Right atrium auricular region (tissue), 2 donors: ENCODE measurements around a stretch of chr18.

DNA sequence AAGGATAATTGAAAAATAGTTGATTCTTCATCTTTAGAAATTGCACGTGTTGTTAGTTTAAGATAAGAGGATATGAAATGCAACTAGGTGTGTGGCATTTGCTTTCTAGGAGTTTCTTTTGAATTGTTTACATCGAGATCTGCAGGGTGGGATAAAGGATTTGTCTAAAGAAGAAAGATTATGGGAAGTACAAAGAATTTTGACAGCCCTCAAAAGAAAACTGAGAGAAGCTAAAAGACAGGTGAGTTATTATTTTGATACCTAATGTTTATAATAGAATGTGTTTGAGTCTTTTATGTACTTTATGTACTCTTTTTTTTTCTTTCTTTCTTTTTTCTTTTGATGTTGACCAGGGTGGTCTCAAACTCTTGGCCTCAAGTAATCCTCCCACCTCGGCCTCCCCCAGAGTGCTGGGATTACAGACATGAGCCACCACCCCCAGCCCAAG is 50.3 kb downstream of the RALBP1 start:
- PRO-cap: no peak
- RAMPAGE, long total RNA, 2 experiments: no peak in any of the 2 experiments

DNA sequence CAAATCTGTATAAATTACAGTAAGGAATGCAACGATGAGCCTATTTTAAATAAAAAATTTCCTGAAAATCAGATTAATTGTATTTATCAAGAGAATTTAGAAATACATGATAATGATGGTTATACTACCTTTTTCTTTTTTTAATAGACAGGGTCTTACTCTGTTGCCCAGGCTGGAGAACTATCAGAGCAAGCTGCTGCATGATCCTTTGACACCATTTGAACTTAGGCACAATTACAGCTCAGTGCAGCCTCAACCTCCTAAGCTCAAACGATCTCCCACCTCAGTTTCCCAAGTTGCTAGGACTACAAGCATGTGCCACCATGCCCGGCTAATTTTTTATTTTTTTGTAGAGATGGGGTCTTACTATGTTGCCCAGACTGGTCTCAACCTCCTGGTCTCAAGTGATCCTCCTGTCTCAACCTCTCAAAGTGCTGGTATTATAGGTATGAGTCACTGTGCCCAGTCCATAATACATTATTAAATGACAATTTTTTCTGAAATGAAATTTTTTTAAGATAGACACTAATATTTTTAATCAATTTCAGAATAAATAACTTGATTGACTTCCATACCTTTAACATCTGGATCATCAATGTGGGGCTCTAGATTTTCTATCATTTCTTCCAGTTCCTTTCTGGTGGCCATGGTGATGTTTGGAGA is 44.6 kb downstream of the PPP4R1 start:
- PRO-cap: no peak
- RAMPAGE, long total RNA, 2 experiments: no peak in any of the 2 experiments

GRCh38 chr18:9594789-9595660 is 19.3 kb downstream of the PPP4R1 start:
- PRO-cap: no peak
- RAMPAGE, long total RNA, 2 experiments: no peak in any of the 2 experiments

DNA sequence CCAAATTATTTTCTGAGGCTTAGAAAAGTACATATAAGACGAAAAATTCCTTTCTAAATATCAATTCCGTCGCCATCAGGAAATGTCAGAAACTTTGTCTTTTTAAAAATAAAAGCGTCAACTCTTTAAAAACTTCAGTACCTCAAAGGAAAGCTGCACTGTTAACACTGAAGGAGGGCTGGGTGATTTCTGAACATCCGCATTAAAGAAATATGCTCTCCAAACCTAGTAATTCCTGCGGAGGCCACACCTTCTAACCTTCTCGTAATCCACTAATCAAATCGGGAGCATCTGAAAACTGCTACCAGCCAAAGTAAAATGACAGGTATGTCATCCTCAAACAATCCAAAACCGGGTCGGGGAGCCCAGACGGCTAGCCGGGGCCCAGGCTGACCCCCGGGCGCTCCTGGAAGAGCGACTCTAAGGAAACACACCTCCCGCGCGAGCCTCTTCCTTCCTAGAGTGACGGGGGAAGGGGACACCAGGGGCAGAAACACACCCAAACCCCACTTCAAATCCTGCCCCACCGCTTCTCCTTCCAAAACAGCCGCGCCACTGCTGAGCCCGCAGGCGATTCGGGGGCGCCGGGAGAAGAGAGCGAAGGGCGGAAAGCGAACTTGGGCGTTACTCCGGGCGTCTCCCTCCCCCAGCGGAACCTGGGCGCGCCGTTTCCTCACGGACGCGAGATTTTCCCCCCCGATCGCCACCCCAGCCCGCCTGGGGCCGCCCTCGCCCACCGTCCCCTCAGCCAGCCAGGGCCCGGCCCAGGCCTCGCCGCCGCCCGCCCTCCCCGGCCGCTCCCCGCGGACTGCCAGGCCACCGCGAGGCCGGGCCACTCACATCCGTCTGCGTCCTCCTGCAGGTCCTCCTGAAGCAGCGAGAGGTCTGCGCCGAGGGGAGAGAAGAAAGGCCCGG is 716 bp downstream of the PPP4R1 start:
- PRO-cap: unidirectional peak, plus-strand start at position 541 of the sequence; bidirectional peak, plus-strand start at position 684 of the sequence, minus-strand start at position 596 of the sequence; bidirectional peak, plus-strand start at position 839 of the sequence, minus-strand start at position 870 of the sequence
- RAMPAGE, long total RNA, 2 experiments: no peak in any of the 2 experiments

GRCh38 chr18:9683514-9683713 is 24.7 kb upstream of the RAB31 start:
- PRO-cap: no peak
- RAMPAGE, long total RNA, 2 experiments: no peak in any of the 2 experiments

DNA sequence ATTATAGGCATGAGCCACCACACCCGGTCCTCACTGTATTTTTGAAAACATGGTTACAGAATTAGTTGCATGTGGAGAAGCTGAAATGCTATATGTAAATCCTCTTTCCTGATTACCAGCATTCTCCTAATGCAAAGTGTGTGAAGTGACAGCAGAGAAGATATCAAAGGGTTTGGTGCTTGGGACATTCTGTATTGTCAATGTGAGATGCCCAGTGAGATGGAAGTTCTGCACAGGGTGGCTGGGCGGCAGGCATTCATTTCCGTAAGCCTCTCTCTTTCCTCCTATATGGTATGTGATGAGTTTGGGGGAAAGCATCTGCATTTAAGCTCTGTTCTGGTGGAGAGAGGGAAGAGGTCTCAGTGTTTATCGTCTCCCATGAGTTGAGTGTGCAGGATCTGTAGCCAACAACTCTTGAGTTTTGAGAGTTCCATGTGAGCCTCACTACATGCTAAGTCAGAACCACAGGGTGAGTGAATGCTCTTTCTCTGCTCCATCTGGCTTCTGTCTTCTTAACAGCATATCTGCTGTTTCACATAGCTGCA is 22.5 kb downstream of the RAB31 start:
- PRO-cap: no peak
- RAMPAGE, long total RNA, 2 experiments: no peak in any of the 2 experiments

- PRO-cap: bidirectional peak, plus-strand start at chr18:9743075, minus-strand start at chr18:9742776
- RAMPAGE, long total RNA, 2 experiments: no peak in any of the 2 experiments
These were observed 34.5 kb downstream of the RAB31 start for GRCh38 chr18:9742669-9743028.

GRCh38 chr18:9743257-9744063 is 35.4 kb downstream of the RAB31 start:
- PRO-cap: no peak
- RAMPAGE, long total RNA, 2 experiments: no peak in any of the 2 experiments

DNA sequence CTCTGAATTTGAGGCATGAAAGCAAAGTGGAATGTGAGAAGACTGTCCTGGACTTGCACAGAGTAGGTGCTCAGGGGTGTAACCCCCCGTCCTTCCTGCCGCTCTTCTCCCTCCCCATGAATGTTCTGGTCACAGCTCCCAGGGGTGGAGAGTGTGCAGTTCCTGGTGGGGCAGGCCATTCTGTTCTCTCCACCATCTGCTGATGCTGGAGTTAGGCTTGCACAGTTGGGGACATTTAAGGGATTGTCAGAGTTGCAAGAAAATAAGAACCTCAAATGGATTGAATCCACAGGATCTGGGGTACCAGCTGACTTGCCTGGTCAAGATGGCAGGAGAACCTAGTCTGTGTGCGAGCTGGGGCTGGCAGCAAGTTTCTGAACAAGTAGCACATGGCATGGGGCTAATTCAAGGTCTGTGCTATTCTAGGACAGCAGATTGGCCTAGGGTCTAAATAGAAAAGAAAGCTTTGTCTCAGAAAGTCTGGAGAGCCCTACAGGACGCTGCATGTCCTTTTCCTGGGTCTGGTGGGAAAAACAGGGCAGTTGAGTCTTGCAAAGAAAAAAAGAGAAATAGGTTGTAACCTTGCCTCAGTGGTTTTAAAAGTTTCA is 60.8 kb upstream of the TXNDC2 start:
- PRO-cap: bidirectional peak, plus-strand start at position 178 of the sequence, minus-strand start at position 127 of the sequence
- RAMPAGE, long total RNA, 2 experiments: no peak in any of the 2 experiments

GRCh38 chr18:9942549-9943311 is 28.9 kb downstream of the VAPA start:
- PRO-cap: no peak
- RAMPAGE, long total RNA, 2 experiments: no peak in any of the 2 experiments

- PRO-cap: no peak
- RAMPAGE, long total RNA, 2 experiments: no peak in any of the 2 experiments
These were observed 36.9 kb downstream of the VAPA start for GRCh38 chr18:9950606-9951145.

- PRO-cap: no peak
- RAMPAGE, long total RNA, 2 experiments: no peak in any of the 2 experiments
These were observed 44.8 kb downstream of the VAPA start for GRCh38 chr18:9958282-9959249.

DNA sequence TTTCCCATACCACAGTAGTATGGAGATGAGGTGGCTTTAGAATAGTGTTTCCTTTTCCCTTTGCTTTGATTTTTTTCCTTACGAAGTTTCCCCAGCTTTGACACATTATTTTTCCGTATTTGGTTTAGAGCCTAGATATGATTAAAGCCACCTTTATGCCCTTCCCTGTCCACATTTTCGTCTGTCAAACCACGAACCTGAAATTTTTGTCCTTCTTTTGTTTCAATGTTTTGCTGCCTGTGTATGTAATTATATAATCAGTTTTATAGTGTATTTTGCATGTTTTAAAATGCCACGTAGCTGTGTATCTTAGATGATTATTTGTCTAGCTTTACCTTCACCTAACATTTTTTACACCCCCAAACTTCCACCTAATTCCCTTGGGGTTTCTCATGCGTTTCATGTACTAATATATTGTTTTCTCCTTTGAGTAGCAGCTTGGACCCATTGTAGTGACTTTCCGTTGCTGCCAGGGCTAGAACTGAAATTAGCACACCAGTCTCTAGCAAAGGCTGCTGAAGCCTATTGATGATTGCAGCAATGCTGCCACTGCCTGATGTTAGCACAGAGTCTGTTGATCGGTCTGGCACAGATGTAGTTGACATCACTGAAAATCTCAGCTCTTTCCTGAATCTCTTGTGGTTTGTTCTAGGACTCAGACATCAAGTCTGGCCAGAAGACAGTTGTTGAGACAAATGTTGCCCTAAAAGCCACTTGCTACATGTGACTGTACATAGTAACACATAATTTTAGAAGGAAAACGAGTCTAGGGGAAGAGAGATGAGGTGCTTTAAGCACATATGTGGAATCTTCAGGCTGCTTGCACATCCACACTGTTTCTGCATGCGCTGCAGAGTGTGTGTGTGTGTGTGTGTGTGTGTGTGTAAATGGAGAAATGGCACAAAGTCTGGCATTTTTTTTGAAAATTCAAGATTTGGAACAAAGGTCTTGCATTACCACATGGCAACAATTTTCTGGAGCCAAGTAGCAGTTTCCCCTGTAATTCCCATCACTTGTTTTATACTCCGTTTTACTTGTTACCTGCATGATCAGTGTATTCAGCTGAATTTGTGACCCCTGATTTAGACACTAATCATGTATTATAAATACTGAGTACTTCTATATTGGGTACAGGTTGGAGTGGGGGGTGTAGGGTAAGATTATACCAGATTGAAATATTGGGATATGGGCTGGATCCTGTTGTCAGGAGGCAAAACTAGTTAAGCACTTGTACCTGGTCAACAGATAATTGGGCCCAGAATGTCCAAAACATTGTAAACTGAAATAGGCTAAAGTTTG is 47.3 kb downstream of the VAPA start:
- PRO-cap: no peak
- RAMPAGE, long total RNA, 2 experiments: no peak in any of the 2 experiments

- PRO-cap: no peak
- RAMPAGE, long total RNA, 2 experiments: no peak in any of the 2 experiments
These were observed 118.7 kb downstream of the VAPA start for GRCh38 chr18:10032391-10032940.

DNA sequence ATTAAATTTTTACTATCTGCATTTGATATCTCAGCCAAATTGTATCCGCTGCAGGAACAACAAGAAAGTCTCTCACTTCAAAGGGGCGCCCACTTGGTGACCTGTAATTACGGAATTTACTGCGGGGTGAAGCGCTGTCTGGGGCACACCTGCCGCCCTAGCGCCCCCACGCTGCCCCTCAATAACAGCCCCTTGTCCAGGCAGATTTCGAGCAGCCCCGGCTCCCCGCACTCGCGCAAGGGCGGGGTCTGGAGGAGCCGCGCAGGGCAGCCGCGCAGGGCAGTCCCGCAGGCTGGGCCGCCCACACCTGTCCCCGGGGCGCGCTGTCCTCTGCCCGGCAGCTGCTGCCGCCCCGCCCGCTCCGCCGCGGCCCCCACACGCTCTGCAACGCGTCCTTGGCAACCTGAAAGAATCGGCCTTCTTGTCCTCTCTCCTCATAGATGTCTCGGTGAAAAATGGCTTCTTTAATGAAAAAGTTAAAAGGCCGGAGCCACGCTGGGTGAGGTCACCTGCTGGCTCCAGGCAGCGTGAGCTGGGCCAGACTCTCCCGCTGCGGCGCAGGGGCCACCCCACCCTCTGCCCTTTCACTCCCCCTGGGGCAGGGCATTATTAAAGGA is 218.0 kb downstream of the VAPA start:
- PRO-cap: no peak
- RAMPAGE, long total RNA, 2 experiments: no peak in any of the 2 experiments

DNA sequence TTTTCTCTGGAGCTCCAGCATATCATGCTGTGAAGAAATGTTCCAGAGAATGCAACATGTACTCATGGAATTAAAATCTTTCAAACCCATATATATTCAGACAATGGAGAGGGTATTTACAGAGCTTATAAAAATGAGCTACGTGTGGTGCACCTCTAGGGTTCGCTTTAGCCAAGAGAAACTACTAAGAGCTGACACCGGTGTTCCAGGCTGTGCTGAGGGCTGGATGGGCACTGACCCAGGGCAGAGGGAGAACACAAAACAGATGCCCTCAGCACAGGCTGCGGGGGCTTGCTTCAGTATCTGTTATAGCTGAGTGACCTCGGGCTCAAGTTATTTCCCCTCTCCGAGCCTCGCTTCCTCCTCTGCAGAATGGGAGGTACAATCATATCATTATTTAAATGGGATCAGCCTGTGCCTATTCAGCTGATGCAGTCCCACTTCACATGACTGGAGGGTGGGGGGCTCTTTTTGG is 156.2 kb upstream of the APCDD1 start:
- PRO-cap: no peak
- RAMPAGE, long total RNA, 2 experiments: no peak in any of the 2 experiments

- PRO-cap: no peak
- RAMPAGE, long total RNA, 2 experiments: no peak in any of the 2 experiments
These were observed 189.8 kb downstream of the NAPG start for GRCh38 chr18:10715640-10716110.

GRCh38 chr18:11178782-11179620 is 29.6 kb upstream of the PIEZO2 start:
- PRO-cap: unidirectional peak, minus-strand start at chr18:11178994
- RAMPAGE, long total RNA, 2 experiments: no peak in any of the 2 experiments

GRCh38 chr18:11259372-11259830 is 110.0 kb upstream of the PIEZO2 start:
- PRO-cap: unidirectional peak, plus-strand start at chr18:11259676
- RAMPAGE, long total RNA, 2 experiments: no peak in any of the 2 experiments

GRCh38 chr18:11260809-11261269 is 111.5 kb upstream of the PIEZO2 start:
- PRO-cap: no peak
- RAMPAGE, long total RNA, 2 experiments: no peak in any of the 2 experiments